H4 (cell line): Measurements from ENCODE around the gene COL26A1.

DNA sequence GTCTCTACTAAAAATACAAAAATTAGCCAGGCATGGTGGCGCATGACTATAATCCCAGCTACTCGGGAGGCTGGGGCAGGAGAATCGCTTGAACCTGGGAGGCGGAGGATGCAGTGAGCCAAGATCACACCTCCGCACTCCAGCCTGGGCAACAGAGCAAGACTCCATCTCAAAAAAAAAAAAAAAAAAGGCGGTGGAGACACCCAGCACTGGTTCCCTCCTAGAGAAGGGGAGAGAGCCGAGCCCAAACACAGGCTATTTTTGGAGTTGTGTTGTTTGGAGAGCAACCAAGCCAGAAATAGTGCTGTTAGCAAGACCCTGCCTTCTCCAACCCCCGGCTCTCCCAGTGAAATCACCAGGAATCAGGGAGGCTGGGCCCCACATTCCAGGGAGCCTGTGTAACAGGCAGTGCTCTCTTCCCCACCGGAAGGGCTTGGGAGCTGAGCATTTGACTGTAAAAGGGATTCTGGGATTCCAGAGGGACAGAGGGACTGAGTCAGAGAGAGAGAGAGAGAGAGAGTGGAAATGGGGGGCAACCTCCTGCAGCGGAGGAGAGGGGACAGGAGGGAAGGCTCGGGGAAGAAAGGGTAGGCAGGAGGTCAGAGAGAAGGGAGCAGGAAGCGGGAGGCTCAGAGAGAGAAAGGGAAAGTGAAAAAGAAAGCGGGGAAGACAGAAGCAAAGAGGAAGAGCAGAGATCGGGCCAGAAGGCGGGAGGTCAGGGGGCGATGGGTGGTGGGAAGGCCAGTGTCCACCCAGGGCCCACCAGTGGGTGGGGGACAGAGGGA is 5.0 kb upstream of the SERPINE1 start:
- RAMPAGE, long total RNA: no peak

- RAMPAGE, long total RNA: no peak
Measured at GRCh38 chr7:101232906-101233854, 4.4 kb downstream of the CLDN15 start.

- RAMPAGE, long total RNA: no peak
Measured at GRCh38 chr7:101303680-101304551, 17.7 kb downstream of the IFT22 start.

DNA sequence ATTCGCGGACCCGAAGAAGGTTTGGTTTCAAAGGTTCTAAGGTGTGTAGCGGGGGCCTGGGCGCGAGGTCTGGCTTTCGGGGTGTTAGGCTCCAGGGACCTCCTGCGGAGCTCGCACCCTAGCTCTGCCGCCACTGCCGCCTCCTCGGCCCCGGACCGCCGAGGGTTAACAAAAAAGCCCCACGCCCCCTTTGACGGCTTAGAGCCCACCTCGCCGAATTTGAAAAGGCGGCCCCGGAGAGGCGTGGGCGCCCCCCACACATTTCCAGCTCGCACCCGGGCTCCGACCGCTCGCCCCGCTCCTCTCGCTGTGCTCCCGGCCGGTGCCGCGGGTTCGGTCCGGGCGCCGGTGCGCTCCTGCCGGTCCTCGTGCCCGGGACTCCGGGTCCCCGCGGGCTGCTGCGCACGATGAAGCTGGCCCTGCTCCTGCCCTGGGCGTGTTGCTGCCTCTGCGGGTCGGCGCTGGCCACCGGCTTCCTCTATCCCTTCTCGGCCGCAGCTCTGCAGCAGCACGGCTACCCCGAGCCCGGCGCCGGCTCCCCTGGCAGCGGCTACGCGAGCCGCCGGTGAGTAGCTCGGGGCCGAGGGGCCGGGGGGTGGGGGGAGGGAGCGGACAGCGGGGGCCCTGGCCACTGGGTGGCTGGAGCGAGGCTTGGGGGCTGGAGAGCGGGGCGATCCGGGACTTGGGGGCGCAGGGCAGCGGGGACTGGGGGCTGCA is at the start of gene COL26A1:
COL26A1 (plus strand) TSS at position 250 of the 717 bp plus-strand sequence.
- RAMPAGE, long total RNA: no peak

DNA sequence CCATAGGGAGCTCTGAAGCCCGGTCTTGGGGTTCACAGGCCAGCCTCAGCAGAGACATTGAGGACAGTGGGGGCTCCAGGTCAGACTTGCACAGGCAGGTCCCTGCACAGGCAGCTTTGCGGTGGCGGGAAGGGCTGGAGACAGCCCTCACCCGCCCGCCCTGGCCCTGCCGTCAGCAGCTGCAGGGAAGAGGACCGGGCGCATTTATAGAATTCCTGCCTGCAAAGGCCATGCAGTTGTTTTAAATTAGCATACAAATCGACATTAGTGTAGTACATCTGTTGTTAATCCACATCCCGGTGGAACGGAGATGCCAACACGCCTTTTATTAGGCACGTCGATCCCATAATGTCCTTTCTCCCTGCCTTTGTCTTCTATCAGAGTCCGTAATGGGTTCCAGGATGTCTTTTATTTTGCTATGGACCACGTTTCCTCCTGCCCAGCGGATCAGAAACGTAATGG is 123.7 kb downstream of the COL26A1 start:
- RAMPAGE, long total RNA: no peak

GRCh38 chr7:101740961-101741720 is 76.3 kb upstream of the CUX1 start:
- RAMPAGE, long total RNA: no peak

DNA sequence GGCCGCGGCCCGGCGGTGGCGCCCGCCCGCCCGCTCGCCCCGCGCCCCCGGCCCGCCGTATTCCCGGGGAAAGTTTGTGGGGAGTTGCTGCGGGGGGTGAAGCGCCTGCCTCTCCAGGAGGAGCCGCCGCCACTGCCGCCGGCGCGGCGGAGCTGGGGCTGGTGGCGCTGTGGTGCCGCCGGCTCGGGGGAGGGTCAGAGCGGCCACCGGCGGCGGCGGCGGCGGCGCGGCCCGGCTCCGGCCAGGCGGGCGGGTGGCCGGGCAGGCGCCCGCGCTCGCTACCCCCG is 933 bp upstream of the CUX1 start:
- RAMPAGE, long total RNA: no peak

GRCh38 chr7:101825318-101825530 is 7.8 kb downstream of the CUX1 start:
- RAMPAGE, long total RNA: no peak

GRCh38 chr7:101832096-101832501 is 14.7 kb downstream of the CUX1 start:
- RAMPAGE, long total RNA: no peak

DNA sequence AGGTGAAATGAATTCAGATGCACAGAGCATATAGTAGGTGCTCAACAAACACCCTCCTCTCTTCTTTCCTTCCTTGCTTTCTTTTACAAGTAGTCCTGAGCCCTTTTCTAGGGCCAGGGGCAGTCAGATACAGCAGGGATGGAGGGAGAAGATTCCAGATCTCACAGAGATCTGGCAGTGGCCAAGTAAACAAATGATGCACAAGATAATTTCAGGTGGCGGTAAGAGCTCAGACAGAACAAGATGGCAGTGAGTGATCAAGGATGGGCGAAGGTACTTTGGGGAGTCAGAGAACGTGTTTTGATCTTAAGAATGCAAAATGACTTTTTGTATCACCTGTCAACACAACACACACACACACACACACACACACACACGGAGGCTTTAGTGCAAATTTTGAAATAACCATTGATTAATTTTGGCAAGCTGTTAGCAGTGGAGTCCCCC is 109.4 kb downstream of the CUX1 start:
- RAMPAGE, long total RNA: no peak

- RAMPAGE, long total RNA: no peak
Measured at GRCh38 chr7:101941450-101942411, 124.3 kb downstream of the CUX1 start.

DNA sequence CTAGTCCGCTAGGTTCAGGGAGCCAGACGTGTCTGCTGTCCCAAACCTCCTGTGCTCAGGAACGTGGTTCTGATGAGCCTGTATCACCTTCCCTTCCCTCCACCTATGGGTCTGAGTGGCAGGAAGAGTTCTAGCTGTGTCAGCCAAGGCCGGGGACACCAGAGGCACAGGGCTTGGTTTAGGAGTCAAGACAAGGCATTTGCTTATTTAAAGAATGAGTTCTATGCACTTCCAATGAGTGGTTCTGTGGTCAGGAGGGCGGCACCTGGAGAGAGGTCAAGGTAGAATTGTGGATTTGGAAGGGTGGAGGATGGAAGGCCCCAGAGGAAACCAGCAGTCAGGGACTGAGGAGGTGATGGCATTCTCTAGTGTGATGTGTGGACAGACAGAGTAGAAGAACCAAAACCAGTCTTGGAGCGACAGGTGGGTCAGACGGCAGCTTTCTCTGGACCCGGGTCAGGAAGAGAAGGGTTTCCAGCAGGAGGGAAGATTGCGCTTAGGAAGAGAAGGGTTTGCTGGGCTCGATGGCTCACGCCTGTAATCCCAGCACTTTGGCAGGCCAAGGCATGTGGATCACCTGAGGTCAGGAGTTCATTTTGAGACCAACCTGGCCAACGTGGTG is 128.4 kb downstream of the CUX1 start:
- RAMPAGE, long total RNA: no peak

DNA sequence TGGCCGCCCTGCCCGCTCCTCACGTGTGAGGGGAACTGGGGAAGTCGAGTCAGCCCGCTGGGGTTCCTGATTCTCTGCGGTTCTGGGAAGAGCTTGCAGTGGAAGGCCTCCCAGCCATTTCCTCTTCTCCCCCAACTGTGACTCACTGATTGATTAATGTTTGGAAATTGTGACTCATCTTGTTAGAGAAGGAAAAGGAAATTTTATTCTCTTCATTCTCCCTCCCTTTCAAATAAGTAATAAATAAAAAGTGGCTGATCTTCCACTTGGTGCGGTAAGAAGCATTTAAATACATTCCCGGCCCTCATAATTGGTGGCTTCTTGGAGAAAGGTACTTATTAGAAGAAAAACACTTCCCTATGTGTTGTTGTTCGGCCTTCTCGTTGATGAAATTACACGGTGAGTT is 135.6 kb downstream of the CUX1 start:
- RAMPAGE, long total RNA: no peak

DNA sequence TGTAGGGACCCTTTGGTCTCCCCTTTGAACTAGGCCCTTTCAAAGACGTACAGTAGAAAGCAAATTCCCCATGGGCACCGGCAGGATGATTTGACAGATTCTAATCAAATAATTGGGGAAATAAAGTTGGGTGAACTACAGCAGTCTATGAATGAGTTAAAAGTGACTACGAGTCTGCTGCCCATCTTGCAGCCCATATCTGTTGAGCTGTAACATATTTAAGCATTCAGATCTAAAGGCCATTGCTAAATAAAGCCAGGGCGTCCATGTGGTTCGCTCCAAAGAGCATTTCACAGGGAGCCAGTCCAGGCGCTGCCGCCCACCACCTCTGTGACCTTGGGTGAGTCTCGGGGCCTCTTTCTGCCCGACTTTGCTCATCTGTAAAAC is 223.0 kb downstream of the CUX1 start:
- RAMPAGE, long total RNA: no peak

GRCh38 chr7:102044940-102045553 is 227.6 kb downstream of the CUX1 start:
- RAMPAGE, long total RNA: no peak

- RAMPAGE, long total RNA: no peak
Measured at GRCh38 chr7:102061750-102062430, 224.8 kb upstream of the SH2B2 start.

DNA sequence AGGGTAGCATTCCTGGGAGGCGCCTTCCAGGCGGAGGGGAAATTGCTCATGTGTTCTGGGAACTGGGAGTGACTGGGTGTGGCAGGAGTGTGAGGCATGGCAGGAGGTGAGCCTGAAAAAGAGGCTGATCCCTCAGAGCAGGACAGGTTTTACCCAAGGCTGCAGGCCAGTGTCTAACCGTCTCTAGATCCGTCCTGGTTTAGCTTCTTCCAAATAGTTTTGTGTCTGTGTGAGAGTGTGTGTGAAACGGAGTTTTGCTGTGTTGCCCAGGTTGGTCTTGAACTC is 222.7 kb upstream of the SH2B2 start:
- RAMPAGE, long total RNA: no peak

DNA sequence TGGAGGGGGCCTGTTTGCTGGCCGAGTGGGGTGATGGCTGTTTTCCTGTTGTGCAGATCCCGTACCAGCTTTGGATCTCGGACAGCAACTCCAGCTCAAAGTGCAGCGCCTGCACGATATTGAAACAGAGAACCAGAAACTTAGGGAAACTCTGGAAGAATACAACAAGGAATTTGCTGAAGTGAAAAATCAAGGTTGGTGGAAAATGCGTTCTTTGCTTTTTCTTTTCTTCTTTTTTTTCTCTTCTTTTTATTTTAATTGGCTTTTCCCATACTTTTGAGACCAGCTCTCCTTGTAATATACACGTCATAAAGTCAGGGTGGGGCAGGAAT is 189.4 kb upstream of the SH2B2 start:
- RAMPAGE, long total RNA: no peak

DNA sequence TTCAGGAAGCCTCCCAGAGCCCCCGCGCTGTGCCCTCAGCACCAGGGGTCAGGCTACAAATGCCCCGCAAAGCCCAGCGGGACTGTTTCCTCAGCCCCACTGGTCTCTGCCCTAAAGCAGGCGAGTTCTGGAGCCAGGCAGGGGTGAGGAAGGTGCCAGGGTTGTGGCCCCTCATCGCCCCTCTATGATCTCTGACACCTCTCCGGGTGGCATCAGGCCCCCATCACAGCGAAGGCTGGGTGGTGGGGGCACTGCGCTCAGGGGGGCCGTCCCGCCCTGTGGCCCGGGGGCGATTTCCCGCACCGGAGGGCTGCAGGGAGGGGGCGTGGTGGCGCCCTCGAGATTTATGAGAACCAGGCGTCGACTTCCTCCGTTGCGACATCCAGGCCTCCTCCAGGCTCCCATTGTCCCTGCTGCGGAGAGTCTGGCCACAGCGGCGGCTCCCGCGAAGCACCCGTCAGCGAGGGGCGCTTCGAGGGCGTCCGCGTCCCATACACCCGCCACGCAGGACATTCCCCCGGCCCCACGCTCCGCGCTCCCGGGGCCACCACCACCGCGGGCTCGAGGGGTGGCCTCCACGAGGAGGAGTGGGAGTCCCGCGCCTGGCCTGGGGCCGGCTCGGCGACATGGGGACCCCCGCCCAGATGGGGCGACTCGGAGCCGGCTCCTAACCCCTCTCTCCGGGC is 566 bp upstream of the SH2B2 start:
- RAMPAGE, long total RNA: no peak

DNA sequence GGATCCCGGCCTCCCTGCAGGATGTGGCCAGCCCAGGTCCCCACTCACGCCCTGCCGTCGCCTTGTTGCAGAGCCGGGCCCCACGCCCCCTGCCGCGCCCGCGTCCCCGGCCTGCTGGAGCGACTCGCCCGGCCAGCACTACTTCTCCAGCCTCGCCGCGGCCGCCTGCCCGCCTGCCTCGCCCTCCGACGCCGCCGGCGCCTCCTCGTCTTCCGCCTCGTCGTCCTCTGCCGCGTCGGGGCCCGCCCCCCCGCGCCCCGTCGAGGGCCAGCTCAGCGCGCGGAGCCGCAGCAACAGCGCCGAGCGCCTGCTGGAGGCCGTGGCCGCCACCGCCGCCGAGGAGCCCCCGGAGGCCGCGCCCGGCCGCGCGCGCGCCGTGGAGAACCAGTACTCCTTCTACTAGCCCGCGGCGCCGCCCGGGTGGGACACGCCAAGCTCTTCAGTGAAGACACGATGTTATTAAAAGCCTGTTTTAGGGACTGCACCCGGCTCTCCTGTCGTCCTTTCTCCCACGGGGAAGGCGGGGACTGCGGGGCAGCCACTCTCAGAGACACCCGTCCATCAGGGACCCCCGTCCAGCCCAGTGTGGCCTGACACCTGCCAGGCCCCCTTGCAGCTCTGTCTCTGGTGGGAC is 34.7 kb downstream of the SH2B2 start:
- RAMPAGE, long total RNA: no peak